RPMI7951 (cell line): ENCODE data around the genes ASCL4, FICD and SVOP.

DNA sequence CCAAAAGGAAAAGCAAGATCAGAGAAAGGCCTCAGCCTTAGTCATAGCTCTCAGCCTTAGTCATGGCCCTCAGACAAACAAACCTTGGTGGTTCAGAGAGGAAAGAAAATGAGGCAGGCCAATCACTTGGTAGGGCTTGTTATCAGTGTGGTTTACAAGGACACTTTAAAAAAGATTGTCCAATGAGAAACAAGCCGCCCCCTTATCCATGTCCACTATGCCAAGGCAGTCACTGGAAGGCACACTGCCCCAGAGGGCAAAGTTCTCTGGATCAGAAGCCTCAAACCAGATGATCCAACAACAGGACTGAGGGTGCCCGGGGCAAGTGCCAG, 103.9 kb upstream of the ABTB3 start:
- RAMPAGE, long total RNA: no peak

DNA sequence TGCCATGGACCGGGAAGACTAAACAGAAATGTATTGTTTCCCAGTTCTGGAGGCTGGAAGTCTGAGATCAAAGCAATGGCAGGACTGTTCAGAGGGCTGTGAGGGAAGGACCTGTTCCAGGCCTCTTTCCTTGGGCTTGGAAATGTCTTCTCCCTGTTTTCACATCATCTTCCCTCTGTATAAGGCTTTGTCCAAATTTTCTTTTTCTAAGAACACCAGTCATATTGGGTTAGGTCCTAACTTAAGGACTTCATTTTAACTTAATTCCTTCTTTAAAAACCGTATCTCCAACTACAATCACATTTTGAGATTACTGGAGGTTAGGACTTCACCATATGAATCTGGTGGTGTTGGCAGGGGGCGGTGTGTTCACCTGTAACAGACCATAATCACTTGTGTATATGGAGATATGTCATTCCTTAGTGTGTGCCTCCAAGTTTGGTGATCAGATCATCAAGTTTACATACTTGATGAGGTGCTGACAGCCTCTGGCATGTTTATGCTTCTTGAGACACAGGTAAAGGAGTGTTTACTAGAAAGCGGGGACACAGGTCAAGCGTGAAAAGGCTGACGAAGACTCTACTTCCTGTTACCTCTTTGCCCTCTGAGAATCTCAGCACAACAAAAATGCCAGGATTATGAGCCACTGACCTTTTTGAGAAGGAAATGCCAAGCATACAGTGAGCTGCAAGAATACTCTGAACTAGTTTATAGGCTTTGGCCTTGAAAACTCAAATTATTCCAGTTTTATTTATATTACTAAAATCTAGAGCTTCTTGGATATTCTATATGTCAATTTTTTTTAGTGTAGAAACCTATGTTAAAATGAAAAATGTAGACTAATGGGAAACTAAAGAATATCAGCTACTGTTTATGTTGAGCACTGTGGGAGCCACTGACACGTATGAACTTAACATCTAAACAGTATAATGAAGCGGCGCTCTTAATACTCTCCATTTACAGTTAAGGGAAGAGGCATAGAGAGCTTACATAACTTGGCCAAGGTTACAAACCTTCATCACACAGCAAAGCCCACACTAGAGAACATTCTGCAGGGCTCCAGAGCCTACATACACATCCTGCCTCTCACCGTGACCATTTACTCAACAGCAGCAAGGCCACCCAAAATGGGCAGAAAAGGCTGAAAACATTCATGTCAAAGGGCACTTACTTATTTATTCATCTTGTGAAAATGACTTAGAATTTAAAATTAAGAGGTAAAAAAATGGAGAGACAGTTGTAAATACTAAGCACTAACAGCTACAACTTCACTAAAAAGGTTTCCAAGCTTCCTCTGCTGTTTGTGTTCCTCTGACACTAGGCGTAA, 29.5 kb downstream of the PRDM4 start:
- RAMPAGE, long total RNA: no peak

- RAMPAGE, long total RNA: no peak
These were observed at the start of gene ASCL4 for GRCh38 chr12:107774314-107774946. Gene ASCL4, plus strand, starts transcription at chr12:107774704.

- RAMPAGE, long total RNA: no peak
These were observed 87.3 kb upstream of the WSCD2 start for GRCh38 chr12:108041784-108042131.

GRCh38 chr12:108113026-108113925, 15.8 kb upstream of the WSCD2 start:
- RAMPAGE, long total RNA: no peak

- RAMPAGE, long total RNA: no peak
These were observed 9.8 kb upstream of the WSCD2 start for GRCh38 chr12:108119285-108119727.

- RAMPAGE, long total RNA: no peak
These were observed 33.0 kb downstream of the CMKLR1 start for GRCh38 chr12:108305989-108306565.

- RAMPAGE, long total RNA: no peak
These were observed 18.4 kb downstream of the CMKLR1 start for GRCh38 chr12:108320557-108321250.

DNA sequence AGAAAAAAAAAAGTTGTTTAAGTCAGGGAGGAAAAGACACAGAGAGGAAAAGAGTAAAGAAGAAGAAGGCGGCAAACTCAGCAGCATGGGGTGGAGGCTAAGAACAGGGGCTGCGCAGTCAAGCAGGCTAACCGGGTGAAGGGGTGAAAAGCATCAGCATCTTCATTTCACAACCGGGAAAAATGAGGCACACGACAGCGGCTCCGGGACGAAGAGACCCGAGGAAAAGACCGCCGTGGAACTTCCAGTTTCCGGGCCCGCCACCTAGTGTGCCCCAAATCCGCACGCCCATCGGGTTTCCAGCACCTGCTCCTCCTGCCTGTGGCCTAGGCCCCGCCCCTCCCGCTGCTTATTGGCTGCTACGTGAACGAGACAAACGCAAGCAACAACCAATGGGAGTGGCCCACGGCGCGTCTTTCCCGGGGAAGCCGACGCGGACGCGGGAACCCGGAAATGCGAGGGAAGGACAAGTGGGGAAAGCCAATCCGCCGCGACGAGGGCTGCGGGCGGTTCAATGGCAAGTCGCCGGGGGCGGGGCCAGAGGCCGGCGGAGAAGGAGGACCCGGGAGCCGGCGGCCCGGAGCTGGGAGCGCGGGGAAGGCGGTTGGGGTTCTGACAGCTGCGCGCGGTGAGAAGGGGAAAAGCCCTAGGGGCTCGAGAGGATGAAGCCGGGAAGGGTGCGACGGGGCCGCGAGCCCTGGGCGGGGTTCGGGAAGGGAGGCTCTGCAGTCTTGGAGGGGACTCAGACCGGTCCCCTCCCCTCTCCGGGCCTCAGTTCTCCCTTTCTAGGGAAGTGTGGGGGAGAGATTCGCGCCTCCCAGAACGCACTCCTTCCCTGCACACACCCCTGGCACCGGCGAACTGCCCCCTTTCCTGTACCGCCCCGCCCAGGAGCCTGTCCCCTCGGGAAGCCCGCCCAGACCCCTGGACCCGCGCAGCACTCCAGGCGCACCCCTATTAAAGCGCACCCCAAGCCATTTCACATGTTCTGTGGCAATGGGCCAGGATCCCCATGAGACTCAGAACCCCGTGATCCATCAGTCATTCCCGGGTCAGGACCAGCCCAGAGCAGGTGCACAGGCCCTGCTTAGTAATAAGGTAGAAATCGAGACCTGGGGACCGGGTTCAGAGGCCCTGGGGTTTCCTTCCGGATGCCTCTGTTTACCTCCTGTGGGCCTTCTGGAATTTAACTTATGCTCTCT, at the start of gene FICD:
TSS of gene FICD (plus strand) at position 544 of the 1,202 bp plus-strand sequence.
- RAMPAGE, long total RNA: no peak

DNA sequence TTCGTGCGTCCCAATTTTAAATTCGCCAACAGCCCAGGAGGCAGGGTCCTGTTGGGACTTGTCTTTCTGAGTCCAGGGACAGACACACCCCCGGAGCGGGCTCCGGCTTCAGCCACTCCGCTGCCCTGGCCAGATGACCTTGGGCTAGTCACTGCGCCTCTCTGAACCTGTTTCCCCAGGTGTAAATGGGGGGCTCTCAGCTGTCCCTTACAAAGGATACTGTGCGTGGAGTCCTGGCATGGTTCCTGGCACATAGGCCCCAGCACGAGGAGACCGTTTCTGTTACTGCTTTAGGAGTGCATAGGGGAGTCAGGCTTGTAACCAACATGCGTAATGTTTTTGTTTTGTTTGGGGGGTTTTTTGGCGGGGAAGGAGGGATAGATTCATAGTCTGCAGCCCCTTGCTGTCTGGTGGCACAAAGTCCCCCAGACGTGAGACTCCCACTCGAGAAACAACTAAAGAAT, 595 bp downstream of the ISCU start:
- RAMPAGE, long total RNA: no peak

GRCh38 chr12:108628356-108629208, 5.1 kb downstream of the SELPLG start:
- RAMPAGE, long total RNA: no peak

DNA sequence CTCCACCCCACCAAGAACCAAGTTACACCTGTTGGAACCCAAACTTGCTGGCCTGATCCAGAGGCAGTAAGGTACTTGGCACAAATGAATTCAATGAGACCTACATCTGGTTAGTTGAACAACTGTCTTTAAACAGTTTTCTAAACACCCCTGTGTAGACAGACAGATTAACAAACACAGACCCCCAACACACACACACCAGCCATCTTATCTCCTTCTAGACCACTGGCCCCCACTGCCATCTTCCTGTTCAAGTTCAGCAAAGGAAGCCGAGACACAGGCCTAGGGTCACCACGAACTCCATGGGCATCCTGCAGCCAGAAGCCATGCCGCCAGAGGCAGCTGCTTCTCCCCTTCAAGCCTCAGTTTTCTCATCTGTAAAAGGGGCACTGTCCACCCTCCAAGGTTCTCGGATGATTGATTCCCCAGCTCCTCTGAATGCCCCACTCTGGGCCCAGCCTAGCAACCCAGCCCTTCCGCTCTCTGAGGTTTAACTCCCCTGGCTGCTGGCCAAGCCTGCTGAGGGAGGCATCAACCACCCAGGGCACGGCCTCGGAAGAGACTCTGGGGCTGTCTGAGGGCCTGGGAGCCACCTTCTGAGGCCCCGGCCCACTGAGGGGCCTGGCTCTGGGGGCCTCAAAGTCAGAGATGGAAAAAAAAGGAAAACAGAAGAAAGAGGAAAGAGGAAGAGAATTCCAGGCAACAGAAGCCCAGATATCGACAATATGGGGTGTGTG, 1.9 kb downstream of the SELPLG start:
- RAMPAGE, long total RNA: no peak

- RAMPAGE, long total RNA: no peak
These were observed 12.2 kb upstream of the SELPLG start for GRCh38 chr12:108645834-108646276.

DNA sequence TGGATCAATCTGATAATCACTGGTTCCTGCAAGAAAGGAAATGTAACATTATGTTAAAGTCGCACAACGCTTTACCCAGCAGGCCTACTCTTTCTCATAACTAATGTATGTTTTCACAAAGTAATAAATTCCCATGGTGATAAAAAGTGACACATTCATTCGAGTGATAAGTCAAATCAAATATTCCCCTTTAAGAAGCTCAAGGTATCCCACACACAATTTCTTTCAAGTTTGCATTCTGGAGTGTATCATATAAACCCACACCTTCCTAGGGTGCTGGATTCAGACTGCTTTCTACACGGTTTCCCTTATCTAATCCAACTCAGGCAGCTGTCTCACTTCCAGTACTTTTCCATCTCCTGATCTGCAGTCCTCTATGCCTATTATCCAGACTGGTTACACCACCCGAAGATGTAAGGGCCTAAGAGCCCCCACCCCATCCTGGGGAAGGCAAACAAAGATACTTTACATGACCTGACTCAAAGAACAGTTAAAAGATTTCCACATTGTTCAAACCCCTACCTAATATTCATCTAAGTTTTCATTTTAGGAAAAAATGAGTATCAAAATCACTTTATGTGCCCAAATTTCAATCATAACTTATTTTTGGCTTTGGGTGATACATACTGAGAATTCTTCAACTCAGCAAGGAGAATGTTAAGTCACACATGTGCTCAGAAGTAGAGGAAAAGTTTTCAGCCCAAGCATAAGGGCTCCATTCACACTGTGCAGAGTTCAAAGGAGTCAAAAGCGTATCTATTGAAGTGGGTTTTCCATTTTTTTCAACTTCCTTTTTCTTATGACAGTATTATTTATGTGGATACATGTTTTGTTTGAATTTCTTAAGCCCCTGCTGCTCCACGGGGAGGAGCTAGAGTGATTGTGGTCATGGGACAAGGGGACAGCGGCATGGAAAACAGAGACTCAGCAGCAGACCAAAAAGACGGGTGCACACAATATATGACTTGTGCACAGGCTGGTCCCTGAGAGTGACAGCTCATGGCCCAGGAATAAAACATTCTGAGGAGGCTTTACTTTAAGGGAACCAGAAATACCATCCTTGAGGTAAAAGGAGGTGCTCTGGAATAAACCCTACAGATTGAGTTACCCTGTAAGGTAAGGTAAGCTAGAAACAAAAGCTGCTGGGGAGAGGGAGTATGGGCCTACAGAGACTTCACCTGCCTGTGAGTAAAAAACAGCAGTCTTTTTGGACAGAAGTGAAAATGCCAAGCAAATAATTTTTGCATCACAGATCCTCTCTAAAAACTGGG, 41.7 kb downstream of the CORO1C start:
- RAMPAGE, long total RNA: no peak

DNA sequence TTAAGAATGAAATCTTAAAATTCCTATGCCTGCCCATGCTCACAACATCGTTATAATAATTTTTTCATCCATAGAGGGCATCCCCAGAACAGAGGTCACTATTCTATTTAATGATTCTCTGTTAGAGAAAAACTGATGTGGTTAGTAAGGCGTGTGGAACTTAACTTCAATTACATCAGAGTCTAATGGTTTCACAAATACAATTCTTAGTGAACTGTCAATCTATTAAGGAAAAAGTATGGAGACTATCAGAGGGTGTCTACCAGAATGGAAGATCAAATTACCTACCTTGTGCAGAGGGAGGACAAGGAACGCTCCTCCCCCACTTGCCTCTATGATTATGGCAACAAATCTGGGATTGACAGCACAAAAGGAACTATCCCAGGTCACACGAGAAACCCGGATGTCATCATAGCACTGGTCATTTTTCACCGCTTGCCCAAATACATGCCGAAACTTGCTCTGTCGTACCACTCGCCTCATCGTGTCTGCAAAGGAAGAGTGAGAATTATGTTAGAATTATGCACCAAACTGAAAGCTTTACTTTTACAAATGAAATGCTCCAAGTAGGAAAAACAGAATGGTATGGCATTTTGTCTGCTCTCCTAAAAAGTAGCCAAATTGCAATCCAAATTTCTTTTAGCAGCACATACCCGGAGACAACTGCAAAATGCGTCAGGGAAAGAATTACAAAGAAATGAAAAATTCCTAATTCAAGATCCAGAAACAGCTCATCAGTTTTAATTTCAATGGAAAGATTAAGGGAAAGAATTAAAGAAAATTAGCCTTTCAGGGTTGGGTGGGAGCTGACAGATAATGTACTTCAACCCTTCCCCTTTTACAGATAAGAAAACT, 30.3 kb downstream of the CORO1C start:
- RAMPAGE, long total RNA: no peak

DNA sequence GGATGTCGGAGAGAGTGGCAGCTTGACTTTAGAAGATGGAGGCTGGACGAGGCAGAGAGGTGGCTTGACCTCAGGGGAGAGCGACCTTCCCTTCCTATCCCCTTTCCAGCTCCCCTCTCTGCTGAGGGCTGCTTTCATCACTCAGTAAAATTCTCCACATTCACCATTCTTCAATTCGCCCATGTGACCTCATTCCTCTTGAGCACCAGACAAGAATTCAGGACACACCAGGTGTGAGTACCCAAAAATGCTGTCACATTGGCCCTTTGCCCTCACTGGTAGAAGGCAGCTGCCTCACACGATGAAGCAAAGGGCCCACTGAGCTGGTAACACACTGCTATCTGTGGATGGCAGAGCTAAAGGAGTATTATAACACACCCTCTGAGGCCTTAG, 59.8 kb downstream of the SSH1 start:
- RAMPAGE, long total RNA: no peak

GRCh38 chr12:108804316-108805203, 52.8 kb downstream of the SSH1 start:
- RAMPAGE, long total RNA: no peak

- RAMPAGE, long total RNA: no peak
These were observed 36.7 kb downstream of the SSH1 start for GRCh38 chr12:108820585-108821148.

DNA sequence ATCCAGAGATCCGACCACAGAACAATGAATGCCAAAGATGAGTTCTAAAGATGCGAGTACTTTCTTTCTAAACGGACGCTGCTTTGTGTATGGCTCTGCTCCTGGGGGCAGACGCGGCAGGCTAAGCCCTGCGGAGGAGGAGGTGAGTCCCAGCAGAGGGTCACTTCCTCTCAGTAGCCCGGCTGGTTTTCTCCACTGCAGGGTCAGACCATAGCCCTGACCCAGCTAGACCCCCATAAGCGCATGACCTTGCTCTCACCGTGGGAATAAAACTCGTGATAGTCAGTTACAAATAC, 16.8 kb downstream of the SSH1 start:
- RAMPAGE, long total RNA: no peak

- RAMPAGE, long total RNA: no peak
These were observed at the start of gene SVOP for GRCh38 chr12:109020574-109021439. Gene SVOP, minus strand, starts transcription at chr12:109021068.